PFSK-1 (cell line): ENCODE results near the genes TYRO3 and JMJD7.

GRCh38 chr15:41258809-41259594 lies 27.9 kb downstream of the CHP1 start:
- RRBS: no CpG with 5 or more reads among the region's 3 CpGs

DNA sequence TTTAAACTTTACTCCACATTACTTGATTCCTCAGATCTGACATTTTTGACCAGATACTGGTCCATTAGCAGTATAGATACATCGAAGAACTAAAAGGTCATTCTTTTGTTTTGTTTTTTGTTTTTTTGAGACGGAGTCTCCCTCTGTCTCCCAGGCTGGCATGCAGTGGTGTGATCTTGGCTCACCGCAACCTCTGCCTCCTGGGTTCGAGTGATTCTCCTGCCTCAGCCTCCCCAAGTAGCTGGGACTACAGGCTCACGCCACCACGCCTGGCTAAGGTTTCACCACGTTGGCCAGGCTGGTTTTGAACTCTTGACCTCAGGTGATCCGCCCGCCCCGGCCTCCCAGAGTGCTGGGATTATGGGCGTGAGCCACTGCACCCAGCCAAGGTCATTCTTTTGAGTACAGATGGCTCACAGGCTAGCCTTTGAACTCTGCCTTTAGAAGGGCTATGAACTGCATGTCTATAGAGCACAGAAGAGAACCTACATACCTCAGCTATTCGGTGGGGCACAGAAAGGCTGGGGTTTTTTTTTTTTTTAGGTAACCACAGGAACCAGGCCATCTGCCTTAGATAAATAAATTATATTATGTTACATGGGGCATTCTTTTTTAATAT lies 28.7 kb downstream of the CHP1 start:
- RRBS: no CpG with 5 or more reads among the region's 12 CpGs

DNA sequence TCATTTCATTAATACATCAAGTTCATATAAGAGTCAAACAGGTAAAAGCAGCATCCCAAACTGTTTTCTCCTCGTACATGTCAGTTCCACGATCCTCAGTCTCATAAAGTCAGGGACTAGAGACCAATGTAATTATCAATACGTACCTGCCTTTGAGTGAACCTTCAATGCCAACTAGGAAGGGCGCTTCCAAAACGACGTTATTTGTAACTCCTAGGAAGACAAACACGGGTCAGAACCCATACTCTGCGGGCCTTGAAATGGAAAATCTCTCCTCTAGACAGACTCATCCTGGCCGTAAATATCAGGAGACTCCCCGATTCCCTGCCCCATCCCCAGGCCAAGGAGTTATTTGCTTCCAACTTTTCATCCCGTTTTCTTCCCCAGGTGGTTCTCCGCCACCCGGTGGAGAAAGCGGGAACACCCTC lies 608 bp downstream of the OIP5 start:
- RRBS: no CpG with 5 or more reads among the region's 14 CpGs

DNA sequence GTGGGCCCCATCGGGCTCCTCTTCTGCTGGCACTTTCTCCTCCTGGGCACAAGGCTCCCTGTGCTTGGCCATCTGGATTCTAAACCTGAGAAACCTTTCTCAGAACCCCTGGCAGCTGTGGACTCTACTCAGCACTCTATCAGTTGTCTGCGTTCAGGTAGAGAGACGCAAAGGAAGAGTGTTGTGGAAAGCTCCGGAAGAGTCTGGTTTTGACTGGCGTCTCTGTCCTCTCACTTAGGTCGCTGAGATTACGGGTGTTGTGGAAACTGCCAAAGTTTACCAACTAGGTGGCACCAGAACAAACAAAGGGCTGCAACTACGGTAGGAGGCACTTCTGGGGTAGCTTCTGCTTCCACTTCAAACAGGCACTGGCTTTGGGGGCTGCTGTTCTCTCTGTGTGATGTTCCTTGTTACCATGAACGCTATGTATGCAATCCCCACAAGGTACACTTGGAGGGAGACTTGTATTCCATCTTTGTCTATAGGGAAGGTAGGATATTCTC lies 19.2 kb upstream of the ITPKA start:
- RRBS: no CpG with 5 or more reads among the region's 9 CpGs

GRCh38 chr15:41513032-41513530 lies 546 bp downstream of the LTK start:
- RRBS: 81% methylated on average over 11 of the region's 36 CpGs

DNA sequence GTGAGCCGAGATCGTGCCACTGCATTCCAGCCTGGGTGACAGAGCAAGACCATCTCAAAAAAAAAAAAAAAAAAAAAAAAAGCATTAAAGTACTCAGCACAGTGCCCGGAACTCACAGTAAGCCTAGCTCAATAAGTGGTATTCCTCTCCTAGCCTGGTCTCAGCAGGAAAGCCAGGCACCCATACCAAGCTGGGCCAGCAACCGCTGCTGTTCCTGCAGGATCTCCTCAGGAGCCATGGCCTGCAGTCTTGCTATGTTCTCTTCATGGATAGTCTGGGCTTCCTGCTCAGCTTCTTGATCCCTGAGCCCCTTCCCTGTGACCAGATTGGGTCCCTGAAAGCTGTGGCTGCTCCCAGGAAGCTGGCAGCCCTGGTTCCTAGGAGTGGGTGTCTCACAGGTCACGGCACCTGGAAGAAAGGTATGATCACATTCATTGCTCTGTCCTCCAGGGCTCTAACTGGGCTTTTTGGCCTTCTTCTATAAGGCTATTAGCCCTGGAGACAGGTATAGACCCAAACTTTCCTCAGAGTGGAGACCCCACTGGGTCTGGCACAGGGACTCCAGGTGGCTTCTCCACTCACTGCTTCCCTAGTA lies 9.4 kb downstream of the RPAP1 start:
- RRBS: no CpG with 5 or more reads among the region's 5 CpGs

DNA sequence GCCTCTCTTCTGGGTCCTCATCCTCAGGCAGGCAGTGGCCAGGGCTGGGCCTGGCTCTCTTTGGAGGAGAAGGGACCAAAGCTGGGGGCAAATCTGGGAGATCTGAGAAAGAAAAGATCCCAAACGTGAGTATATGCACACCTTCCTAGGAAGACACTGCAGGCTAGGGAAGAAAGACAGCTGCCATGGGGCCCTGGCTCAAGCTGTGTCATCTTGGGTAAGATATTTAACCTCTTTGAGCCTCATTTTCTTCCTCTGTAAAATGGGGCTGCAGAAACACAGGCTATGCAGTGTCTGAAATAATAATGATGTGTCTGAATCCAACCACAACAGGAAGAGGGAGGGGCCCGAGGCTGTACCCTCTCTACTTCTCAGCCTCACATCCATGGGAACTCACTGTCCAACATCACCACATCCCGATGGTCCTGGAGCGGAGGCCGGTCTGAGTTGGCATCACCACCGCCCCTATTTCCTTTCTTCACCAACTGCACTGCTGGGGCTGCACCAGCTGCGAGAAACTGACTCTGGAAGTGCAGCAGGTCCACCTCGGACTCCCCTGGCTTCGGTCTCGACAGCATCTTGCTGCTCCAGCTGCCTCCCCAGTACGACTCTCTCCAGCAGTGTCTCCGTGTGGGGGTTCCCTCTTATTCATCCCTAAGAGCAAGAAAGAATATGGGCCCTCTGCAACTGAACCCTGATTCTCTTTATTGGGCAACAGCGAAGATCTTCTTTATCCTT lies 7.3 kb downstream of the RPAP1 start:
- RRBS: no CpG with 5 or more reads among the region's 13 CpGs

DNA sequence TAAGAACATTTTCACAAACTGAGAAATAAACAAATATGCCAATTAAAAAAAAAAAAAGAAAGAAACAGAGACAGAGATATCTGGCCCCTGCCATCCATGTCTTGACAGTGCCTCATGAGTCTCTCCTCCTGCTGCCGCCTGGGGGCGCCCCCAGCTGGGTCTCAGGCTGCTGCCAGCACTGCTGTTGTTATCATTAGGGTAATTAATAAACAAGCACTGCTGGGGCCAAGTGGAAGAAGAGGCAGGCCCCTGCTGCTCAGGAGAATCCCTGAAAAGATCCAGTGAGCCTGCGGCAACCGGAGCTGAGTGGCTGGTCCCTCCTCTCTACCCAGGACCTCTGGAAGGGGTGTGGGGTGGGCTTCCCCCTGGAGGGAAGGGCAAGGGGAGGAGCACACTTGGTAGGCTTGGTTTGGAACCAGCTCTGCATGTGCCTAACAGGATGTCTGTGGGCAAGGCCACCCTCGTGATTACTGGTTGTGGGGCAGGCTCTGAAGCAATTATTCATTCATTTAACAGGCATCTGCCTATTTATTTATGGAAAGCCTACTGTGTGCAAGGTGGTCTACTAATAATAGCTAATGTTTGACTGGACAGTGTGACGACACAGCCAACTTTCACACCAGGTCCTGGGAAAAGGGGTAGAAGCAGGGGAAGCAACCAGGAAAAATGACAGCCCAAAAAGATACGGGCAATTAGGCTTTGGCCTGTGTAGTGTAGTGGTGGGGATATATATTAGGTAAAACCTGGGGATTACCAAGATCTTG lies 1.2 kb upstream of the TYRO3 start:
- RRBS: no CpG with 5 or more reads among the region's 7 CpGs

- RRBS: 2% methylated on average over 52 of the region's 107 CpGs
Observed at GRCh38 chr15:41558398-41559417, at the start of gene TYRO3. Gene TYRO3, plus strand, starts transcription at chr15:41559212.

- RRBS: no CpG with 5 or more reads among the region's 5 CpGs
Observed at GRCh38 chr15:41561784-41562275, 2.8 kb downstream of the TYRO3 start.

GRCh38 chr15:41567746-41568261 lies 8.8 kb downstream of the TYRO3 start:
- RRBS: no CpG with 5 or more reads among the region's 5 CpGs

DNA sequence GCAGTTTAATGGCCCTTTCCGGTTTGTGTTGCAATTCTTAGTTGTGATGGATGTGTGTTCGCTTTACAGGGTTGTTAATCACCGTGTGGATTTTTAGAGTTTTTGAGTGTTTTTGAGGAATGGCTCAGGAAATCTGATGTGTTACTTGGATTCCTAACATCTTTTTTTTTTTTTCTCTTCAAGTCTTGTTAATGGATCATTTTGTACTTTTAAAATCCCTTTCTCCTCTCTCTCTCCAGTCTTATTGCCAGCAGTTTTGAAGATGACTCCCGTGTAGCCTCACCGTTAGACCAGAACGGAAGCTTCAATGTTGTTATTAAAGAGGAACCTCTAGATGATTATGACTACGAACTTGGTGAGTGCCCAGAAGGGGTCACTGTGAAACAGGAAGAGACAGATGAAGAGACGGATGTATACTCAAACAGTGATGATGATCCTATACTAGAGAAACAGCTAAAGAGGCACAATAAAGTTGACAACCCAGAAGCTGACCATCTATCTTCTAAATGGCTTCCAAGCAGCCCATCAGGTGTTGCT lies 78.4 kb upstream of the MAPKBP1 start:
- RRBS: no CpG with 5 or more reads among the region's 8 CpGs

DNA sequence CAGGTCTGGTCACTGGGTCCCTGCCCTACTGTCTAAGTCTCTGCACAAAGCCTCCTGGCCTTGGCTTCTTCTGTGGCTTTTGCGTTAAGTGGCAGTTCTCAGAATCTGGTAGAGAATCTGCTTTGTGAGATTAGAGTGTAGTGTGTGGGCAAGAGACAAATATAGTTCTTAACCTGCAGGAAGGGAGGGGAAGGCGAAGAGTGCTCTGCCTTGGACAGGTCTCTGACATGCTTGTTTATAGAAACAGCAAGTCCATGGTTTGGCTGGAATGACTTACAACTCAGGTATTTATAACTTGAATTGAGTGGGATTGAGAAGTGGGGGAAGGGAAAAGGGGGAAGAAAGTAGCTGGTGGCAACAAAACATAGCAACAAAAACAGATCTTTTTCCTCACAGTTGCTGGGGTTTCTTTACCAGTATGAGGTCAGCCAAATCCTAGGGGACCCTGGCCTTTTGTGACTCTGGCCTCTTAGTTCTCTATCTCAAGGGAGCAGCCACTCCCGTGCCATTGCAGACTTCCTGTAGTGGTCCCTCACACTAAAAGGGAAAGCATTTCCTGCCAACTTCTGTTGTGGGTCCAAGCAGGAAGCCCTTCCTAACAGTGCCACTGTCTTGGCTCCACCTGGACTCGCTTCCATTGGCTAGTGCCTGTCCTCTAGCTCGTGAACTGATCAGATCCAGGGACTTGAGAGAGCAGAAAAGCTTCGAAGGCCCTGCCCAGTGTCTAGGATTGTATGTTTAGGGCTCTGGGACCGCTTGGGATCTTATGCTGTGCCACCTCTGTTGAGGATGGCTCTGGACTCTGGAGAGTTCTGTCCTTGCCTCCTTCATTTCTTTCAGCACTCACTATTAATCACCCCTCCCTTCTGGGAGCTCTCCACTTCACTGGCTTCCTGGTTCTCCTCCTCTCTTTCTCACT lies 16.9 kb downstream of the MAPKBP1 start:
- RRBS: no CpG with 5 or more reads among the region's 7 CpGs

- RRBS: 1% methylated on average over 14 of the region's 54 CpGs
Observed at GRCh38 chr15:41828007-41828841, at the start of gene JMJD7. Gene JMJD7, plus strand, starts transcription at chr15:41828092.

DNA sequence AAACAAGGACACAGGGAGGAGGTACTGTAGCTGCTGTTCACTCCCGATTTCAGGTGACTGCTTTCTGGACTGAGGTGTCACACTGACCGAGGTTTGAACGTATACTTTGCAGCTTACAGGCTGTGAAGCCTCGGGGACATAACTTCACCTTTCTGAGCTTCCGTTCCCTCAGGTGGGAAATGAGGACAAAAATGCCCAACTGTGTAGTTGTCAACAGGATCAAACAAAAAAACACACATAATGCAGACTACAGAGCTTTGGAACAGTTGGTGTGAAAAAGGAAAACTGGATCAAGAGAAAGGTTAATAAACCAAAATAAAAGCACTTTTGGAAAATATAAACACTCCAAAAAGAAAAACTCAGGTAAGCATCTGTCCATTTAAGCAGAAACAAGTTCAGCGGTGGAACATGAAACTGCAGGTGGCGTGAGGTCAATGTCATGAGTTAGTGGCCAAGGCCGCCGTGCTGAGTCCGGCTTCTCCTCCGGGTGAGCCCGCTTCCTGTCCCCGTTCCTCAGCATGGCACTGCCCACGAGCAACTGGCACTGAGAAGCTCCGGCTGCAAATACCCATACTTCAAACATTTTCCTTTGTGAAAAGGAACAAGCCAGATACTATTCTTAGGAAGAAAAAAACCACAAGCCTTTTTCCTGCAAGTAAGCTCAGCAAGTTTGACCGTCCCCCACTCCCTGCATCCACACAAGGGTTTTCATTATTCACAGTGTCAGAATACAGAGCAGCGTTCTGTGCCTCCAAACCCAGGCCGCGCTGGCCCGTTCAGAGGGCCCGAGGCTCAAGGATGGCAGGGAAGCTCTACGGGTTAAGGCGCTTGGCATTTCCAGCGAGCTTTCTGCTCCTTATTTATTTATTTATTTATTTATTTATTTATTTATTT lies 22.6 kb upstream of the SPTBN5 start:
- RRBS: 82% methylated on average over 5 of the region's 24 CpGs

- RRBS: no CpG with 5 or more reads among the region's 10 CpGs
Observed at GRCh38 chr15:41934580-41935356, 37.6 kb downstream of the EHD4 start.

- RRBS: no CpG with 5 or more reads among the region's 1 CpG
Observed at GRCh38 chr15:42057917-42058245, 36.5 kb downstream of the PLA2G4D start.

- RRBS: 61% methylated on average over 4 of the region's 29 CpGs
Observed at GRCh38 chr15:42084444-42085242, 9.7 kb downstream of the PLA2G4D start.

- RRBS: no CpG with 5 or more reads among the region's 11 CpGs
Observed at GRCh38 chr15:42141845-42142259, 14.6 kb downstream of the PLA2G4F start.

- RRBS: no CpG with 5 or more reads among the region's 5 CpGs
Observed at GRCh38 chr15:42226570-42227113, 18.5 kb upstream of the VPS39 start.